Type B pancreatic cell (in vitro differentiated cells): ENCODE data around the gene NBPF8.

DNA sequence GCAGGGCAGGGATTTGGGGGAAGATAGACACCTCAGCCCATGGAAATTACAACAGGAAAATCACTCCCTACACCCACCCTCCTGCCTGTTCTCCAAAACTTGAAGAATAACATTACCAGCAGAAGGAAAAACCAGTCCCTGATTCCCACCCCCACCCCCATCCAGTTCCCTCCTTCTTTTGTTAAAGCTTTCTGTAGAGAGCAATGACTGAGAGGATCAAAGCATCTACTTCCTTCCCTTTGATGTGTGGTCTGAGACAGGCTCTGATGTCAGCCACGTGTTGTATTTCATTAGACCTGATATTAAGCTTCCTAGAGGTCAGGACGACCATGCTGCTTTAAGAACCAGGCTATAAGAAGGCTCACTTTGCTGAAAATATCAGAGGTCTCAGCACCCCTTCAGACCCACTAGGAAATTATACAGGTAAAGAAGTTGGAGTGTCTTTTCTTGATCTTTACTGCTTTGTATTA is 73.8 kb upstream of the HAO2 start:
- PRO-cap: no peak

DNA sequence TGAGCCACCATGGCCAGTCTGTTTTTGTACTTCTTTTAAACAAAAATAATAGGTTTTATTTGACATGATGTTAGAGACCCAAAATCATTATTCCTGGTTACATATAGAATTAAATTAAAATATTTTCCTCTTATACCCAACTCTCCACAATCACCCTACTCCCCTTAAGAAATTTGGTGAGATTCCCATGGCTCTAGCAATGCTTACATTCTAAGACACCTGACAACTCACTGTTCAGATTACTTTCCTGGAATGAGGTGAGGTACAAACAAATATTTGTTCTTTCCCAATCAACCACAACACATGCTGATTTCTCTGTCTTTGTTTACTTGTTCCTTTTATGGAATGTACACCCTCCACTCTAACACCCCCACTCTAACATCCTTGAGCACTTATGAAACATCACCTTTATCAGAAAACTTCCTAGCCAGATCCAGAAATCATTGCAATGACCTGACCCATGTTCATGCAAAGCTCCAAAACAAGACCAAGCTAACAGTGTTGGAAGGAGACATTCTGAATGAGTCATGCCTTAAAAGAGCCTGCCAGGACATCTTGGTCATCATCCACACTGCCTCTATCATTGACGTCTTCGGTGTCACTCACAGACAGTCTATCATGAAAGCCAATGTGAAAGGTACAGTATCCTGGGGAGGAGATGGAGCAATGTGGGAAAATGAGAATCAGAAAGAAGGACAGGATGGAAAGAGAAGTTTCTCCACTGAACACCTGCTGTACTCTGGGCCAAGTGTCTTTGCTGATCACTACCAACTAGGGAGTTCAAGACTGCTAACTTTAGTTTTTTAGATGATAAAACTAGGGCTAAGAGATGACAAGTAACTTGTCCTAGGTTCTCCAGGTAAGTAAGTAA is 35.5 kb downstream of the HSD3B1 start:
- PRO-cap: no peak

DNA sequence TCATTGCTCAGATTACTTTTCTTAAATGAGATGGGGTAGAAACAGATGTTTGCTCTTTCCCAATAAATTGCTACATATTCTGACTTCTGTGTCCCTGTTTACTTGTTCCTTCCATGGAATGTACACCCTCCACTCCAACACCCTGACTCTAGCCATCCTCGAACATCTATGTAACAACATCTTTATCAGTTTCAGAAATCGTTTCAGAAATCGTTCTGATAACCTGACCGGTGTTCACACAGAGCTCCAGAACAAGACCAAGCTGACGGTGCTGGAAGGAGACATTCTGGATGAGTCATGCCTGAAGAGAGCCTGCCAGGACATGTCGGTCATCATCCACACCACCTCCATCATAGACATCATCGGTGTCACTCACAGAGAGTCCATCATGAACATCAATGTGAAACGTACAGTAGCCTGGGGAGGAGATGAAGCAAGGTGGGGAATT is 43.1 kb downstream of the ZNF697 start:
- PRO-cap: no peak

- PRO-cap: no peak
Measured at GRCh38 chr1:119766305-119766960, 2.3 kb downstream of the HMGCS2 start.

GRCh38 chr1:119915139-119915680 is 18.9 kb upstream of the ADAM30 start:
- PRO-cap: no peak

- PRO-cap: no peak
Measured at GRCh38 chr1:119920187-119920659, 23.9 kb upstream of the ADAM30 start.

DNA sequence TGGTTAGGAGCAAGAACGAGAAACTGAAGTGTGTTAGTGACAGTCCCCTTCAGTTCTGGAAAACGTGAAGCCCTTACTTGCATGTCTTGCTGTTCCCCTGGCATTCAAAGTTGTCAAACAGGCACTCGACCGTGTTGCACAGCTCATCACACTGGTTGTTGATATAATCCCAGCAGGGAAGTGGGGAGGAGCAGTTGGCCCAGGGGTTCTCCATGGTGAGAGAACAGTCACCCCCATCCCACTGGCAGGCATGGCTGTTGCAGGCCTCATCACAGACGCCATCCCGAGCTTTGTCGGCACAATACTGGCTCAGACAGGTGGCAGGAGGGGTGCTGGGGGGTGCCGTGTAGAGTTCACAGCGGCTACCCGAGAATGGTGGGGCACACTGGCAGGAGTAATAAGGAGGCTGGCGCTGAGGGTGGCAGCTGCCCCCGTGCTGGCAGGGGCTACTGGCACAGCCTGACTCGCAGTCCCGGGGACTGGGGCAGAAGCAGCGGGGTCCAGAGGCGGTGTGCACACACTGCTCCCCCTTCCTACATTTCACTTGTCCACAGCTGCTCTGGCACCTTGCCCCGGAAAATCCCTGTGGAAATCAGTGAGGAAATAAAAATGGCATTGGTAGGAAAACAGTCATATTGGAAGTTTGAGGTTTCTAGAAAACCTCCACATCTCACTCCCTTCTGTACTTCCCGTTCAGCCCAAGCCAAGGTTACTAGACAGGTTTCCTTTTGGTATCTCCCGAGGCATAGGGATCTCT is 29.1 kb upstream of the ADAM30 start:
- PRO-cap: no peak

DNA sequence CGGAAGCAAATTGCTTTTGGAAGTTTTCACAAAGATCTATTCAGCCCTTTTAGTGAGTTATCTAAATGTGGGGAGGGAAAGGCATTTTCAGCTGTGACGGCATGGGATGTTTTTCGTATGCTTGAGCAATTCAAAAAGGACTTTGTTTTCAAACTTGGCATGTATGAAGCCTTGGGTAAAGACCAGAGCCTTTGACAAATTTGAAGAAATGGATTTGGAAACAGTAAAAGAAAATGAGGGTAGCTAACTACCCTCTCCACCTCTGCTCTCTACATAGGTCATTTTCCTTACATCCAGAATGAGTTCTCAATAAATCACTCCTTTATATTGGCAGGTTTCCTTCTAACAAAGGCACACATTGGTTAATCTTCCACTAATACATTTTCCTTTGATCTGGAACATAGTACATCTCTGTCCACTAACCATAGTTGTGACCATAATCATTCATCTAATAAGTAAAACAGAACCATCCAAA is 66.1 kb upstream of the ADAM30 start:
- PRO-cap: no peak

GRCh38 chr1:120342363-120343129 is 72.3 kb upstream of the NBPF8 start:
- PRO-cap: unidirectional peak, minus-strand start at chr1:120342435; unidirectional peak, minus-strand start at chr1:120342907

GRCh38 chr1:120354519-120355268 is 60.1 kb upstream of the NBPF8 start:
- PRO-cap: unidirectional peak, plus-strand start at chr1:120354774; unidirectional peak, plus-strand start at chr1:120354825; unidirectional peak, plus-strand start at chr1:120354987

DNA sequence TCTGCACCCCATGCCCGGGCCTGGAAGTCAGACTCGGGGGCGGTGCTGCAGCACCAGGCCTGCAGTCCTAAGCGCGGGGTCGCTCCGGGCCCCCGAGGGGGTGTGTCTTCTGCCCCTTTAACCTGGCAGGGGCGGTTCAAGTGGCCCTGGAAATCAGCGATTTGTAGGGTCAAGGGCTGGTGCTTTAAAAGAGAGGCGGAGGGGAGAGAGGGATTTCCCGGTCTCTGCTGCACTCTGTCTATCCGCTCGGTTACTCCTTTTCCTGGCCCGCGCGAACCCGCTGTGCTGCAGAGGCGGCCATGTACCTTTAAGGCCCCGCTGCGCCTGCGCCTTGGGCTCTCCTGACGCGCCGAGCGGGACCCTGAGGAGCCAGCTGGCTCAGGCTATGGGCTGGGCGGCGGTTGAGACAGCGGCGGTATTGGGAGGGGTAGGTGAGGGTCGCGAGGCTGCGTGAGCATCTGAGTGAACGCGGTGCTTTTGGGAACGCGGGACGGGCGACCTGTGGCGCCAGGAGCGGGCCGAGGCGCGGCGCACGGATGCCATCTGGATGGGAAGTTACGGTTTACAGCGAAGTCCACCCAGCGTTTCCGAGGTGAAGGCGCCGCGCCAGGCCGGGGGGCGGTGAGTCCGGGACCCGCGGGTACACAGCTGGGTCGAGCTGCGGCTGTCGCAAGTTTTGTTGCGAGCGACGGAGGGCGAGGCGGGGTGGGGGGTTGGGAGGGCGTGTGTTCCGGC is at the start of gene NBPF8:
TSS of gene NBPF8 (plus strand) at position 352 of the 735 bp plus-strand sequence.
- PRO-cap: no peak

DNA sequence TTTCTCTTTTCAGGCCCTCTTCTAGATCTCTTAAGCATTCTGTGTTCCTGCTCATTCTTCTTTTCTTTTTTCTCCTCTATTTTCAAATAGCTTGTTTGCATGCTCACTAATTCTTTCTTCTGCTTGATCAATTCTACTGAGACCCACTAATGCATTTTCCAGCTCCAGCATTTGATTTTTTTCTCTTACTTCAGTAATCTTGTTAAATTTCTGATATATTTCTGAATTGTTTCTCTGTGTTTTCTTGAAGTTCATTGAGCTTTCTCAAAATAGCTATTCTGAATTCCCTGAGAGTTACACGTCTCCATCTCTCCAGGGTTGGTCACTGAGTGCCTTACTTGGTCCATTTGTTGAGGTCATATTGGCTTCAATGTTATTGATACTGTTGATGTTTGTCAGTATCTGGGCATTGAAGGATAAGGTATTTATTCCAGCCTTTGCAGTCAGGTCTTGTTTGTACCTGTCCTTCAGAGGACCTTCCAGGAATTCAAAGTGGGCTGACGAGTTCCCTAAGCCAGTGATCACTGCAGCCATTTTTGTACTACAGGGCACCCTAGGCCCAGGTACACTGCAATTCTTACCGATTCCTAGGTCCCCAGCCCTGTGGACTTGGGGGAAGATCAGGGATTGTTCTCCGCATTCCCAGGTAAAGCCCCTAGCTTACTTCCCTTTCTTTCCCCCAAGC is 72.2 kb downstream of the NBPF8 start:
- PRO-cap: no peak

DNA sequence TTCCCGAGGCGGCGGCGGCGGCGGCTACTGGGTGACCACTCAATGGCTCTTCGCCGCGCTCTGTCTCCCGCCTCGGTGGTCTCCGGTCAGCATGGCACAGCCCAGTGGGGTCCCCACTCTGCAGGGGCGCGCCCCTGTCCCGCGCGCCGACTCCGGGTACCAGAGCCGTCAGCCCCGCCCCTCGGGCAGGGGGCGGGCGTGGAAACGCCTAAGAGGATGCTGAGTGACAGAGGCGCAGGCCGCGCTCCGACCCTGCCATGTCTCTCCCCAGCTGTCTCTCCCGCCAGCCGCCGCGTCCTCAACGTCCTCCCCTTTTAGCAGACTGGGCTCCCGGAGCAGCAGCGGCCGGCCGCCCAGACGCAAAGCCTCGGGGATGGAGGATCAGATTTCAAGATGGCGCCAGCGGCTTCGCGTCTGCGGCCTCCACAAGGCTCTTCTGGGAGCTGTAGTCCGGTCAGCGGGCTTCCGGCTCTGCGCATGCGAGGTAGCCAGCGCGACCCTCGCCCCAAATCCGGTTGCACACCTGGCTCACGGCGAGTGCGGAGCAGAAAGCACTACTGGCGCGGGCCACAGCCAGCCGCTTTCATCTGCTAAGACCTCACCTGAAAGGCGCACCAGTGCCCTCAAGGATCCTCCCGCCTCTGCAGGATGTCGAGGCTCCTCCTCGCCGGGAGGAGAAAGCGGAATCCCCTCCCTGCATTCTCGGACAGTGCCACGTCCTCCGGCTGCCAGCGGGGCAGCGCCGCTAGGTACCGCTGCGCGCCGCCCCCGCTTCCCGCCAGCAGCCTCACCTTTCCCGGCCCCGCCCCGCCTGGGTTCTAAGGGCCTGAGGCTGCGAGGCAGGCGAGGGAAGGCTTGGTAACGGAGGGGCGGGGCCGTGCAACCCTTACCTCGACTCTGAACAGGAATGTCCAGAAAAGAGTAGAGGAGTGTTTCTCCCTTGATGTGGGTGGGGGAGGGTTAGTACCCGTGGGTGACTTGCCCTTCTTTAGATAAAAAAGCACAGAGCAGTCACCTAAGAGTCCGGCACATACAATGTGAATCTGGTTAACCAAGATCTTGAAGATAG is 143.7 kb downstream of the NBPF8 start:
- PRO-cap: bidirectional peak, plus-strand start at position 683 of the sequence, minus-strand start at position 643 of the sequence; unidirectional peak, minus-strand start at position 723 of the sequence

- PRO-cap: unidirectional peak, minus-strand start at chr1:121401835
Measured at GRCh38 chr1:121401695-121402269, 217.0 kb downstream of the SRGAP2C start.

GRCh38 chr1:121516333-121516917 is 331.6 kb downstream of the SRGAP2C start:
- PRO-cap: no peak

GRCh38 chr1:143691295-143691705 is 214.5 kb downstream of the H3-7 start:
- PRO-cap: no peak

GRCh38 chr1:143720411-143721200 is 185.2 kb downstream of the H3-7 start:
- PRO-cap: bidirectional peak, plus-strand start at chr1:143720914, minus-strand start at chr1:143720811

GRCh38 chr1:143735789-143736914 is 169.6 kb downstream of the H3-7 start:
- PRO-cap: no peak

GRCh38 chr1:145465359-145465991 is 40.1 kb upstream of the NBPF20 start:
- PRO-cap: unidirectional peak, minus-strand start at chr1:145465708; unidirectional peak, minus-strand start at chr1:145465747; unidirectional peak, minus-strand start at chr1:145465780

- PRO-cap: no peak
Measured at GRCh38 chr1:145706214-145706751, 885 bp downstream of the PDZK1 start.